Renal cortical epithelial cell (primary cell): Measurements from ENCODE around the genes FADD, KRTAP5-7 and KRTAP5-10.

DNA sequence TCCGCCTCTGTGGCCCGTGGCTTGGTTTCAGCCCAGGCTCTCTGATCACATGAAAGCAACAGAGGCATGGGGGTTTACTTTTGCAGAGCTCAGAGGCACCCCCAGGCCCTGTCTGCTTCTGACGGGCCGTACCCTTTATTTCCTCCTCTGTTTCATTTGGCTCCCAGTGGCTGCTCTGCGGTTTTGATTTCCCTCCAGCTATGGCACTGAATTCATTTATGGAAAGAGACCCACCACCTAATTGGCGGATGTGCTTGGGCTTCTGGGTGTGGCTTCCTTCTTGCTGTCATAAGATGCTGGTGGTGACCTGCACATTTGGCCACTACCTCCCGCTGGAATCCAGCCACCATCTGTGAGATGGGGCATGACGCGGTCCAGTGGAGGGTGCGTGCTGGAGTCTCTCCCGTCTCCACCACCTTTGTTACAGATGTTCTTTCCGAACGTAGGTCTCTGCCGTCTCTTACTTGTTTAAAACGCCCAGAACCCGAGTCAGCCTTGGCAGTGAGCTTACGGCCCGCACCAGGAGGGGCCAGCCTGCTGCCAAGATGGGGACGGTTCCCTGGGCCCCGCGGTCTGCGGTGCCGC lies 47.7 kb upstream of the FADD start:
- RRBS = no CpG with 5 or more reads among the region's 23 CpGs

GRCh38 chr11:70202979-70203403 lies at the start of gene FADD:
Gene FADD, plus strand, starts transcription at chr11:70203296.
- RRBS = under 1% methylated on average over 5 of the region's 48 CpGs

- RRBS = no CpG with 5 or more reads among the region's 31 CpGs
Measured at GRCh38 chr11:70419348-70420473, 21.4 kb downstream of the CTTN start.

- RRBS = no CpG with 5 or more reads among the region's 7 CpGs
Measured at GRCh38 chr11:71432701-71433459, 15.3 kb downstream of the DHCR7 start.

DNA sequence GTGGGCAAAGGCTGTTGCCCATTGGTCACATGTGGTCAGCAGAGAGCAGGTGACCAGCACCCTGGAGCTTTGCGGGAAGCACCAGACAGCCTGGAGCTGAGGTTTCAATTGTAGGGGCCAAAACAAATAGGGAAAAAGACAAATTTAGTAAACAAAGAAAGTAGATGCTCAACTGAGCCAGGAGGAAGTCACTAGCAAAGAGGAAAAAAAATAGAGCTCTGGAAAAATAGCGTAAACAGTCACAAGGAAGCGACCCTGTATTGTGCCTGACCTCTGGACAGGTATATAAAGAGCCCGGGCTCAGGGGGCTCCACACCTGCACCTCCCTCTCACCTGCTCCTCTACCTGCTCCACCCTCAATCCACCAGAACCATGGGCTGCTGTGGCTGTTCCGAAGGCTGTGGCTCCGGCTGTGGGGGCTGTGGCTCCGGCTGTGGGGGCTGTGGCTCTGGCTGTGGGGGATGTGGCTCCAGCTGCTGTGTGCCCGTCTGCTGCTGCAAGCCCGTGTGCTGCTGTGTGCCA lies at the start of gene KRTAP5-7:
Gene KRTAP5-7 (plus strand): TSS at position 339 of the 522 bp plus-strand sequence.
- RRBS = no CpG with 5 or more reads among the region's 9 CpGs

DNA sequence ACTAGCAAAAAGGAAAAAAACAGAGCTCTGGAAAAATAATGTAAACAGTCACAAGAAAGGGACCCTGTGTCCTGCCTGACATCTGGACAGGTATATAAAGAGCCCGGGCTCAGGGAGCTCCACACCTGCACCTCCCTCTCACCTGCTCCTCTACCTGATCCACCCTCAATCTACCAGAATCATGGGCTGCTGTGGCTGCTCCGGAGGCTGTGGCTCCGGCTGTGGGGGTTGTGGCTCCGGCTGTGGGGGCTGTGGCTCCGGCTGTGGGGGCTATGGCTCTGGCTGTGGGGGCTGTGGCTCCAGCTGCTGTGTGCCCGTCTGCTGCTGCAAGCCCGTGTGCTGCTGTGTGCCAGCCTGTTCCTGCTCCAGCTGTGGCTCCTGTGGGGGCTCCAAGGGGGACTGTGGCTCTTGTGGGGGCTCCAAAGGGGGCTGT lies at the start of gene KRTAP5-10:
Gene KRTAP5-10 (plus strand): TSS at position 157 of the 433 bp plus-strand sequence.
- RRBS = no CpG with 5 or more reads among the region's 7 CpGs

- RRBS = no CpG with 5 or more reads among the region's 9 CpGs
Measured at GRCh38 chr11:71626330-71626697, 43.6 kb upstream of the KRTAP5-11 start.

DNA sequence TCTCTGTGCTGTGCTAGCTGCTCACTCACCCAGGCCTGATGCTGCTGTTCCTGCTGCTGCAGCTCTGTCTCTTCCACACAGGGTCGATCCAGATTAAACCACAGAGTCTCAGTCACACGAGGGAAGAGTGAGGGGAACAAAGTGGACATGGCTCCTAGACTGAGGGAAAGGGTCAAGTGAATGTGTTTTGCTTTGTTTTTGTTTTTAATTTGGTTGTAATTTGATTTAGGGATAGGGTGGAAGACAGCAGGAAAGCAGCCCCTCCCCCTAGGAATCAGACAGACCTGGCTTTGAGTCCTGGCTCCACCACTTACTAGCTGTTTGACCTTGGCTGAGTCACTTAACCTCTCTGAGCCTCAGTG lies 1.4 kb downstream of the ANAPC15 start:
- RRBS = no CpG with 5 or more reads among the region's 2 CpGs

DNA sequence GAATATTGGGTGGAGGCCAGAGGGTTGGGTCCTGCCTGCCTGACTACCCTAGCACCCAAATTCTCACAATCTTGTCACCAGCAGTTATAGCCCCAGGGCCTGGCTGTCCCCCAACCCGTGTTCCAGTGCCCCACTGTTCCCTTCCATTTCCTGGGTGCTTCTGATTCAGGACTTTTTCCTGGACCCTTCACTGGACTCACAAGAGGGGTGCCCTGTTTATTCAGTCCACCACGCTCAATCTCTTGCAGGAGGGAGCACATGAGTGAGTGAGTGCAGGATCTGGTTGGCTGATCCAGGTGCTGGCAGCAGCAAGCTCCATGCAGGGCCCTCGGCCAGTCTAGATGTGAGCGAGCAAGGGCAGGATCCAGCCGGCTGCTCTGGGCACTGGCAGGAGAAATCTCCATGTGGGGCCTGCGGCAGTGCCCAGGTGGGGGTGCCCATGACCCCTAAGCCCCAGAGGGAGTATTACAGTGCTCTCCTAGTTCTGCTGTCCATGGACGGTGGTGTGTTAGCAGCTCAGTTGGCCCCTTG lies 11.5 kb upstream of the ANAPC15 start:
- RRBS = no CpG with 5 or more reads among the region's 7 CpGs

GRCh38 chr11:72221437-72221825 lies 3.1 kb upstream of the INPPL1 start:
- RRBS = no CpG with 5 or more reads among the region's 6 CpGs

DNA sequence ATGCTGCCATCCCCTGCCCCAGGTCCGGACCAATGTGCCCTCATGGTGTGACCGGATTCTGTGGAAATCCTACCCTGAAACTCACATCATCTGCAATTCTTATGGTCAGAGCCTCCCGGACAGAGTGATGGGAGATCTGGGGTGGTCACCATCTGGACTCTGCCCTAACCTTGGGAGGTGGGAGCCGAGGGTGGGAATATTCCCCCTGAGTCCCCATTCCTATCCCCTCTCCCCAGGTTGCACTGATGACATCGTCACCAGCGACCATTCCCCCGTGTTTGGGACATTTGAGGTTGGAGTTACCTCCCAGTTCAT lies 8.8 kb downstream of the INPPL1 start:
- RRBS = 100% methylated on average over 1 of the region's 7 CpGs

DNA sequence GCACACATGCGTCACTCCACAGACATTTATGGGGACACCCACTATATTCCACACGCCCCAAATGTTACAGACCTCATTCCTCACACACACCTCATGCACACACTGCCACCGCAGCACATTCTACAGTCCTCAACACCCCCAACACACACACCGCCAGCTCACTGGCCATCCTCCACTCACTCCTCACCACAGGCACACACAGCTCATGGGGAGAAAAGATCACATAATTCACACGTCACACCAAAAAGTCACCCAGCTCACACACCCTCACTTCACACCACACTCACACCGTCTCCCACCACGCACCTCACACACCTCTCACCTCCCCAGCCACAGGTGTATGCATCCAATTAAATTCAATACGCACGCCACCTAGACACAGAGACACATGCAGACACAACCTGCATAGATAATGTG lies 34.3 kb downstream of the PDE2A start:
- RRBS = no CpG with 5 or more reads among the region's 9 CpGs

DNA sequence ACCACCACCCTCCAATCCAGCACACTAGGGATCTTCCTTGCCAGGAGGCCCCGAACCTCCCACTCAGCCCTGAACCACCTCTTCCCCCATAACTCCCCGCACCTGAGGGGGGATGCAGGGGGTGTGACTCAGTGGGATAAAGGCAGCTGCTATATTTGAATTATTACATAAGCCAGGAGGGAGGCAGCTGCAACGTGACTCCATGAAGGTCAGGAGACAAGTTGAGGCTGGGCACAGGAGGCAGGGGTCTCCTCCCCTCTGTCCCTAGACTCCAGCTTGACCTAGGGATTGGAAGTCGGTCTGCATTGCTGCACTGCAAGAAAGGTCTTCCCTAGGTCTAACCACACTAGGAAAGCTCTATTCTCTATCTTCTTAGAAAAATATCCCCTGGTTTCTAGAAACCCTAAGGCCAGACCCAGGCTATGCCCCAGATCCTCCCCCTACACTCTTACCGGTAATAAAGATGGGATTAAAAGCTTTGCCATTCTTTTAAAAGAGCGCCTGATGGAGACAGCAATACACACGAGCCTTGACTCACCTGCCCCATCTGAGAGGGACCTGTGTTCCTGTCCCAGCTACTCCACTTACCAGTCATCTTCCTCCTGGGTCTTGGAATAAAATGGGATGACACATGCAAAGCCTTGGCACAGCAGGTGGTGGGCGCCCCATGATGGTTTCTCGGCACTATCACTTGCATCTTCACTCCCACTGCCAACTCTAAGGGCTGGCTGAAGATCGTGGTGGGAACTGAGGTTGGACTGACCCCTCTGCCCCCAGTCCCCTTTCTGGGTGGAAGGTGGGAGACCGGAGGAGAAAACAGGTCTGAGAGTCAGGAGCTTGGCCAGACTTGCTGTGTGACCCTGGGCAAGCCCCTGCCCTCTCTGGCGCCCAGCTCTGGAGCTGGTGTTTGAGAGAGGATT lies 6.0 kb upstream of the PDE2A start:
- RRBS = no CpG with 5 or more reads among the region's 12 CpGs

- RRBS = no CpG with 5 or more reads among the region's 19 CpGs
Measured at GRCh38 chr11:72681000-72681932, 7.0 kb upstream of the PDE2A start.

DNA sequence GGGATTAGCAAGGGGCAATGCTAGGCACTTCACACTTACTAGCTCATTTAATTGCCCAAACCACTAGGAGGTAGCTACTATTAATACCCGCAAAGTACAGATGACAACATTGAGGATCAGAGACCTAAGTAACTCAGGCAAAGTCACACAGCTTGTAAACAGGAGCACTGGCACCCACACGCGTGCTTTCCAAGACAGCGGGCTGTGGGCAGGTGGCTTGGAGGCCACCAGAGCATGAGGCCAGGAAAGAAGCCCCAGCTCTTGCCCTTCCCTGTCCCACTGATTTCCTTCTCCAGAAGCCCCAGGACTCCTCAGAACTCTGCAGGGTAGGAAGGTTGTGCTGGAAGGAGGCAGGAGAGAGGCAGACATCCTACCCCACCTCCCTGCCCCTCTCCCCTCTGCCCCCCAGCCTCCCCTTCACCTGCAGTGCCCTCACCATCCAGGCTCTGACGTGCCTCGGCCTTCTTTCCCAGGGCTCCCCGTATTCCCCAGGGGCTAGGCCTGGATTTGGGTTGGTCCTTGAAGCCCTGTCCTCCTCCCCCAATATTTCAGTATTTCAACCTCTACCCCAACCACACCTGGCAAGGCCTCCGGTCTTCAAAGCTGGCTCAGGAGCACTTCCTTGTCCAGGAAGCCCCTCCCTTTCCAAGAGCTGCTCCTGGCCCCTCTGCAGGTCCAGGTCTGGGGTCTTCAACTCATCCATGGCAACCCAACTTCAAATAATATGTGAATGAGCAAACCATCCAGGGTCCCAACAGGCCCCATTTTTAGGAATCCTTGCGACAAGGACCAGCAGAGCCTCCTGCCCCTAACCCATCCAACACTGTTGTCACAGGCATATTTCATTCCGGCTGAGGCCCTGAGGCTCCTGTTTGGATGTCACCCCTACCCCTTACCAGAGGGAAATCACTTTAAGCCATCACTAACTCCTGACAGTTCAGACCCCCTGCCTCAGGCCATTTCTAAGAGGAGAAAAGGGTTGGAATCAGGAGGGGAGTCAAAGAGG lies 8.6 kb upstream of the PDE2A start:
- RRBS = no CpG with 5 or more reads among the region's 10 CpGs

GRCh38 chr11:72688430-72689177 lies 14.4 kb upstream of the PDE2A start:
- RRBS = no CpG with 5 or more reads among the region's 12 CpGs

DNA sequence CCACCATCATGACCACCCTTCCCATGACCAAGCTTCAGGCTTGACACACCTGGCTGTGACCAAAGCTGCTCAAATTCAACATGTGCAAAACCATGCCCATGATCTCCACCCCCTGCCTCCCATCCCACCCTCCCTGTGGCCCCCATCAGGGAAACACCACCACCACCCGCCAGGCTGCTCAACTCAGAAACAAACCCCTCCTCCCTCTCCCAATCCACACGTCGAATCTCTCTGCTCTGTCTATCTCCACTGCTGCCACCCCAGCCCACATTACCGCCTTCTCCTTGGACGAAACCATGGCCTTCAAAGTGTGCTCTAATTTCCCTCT lies 19.7 kb upstream of the PDE2A start:
- RRBS = no CpG with 5 or more reads among the region's 5 CpGs

- RRBS = no CpG with 5 or more reads among the region's 14 CpGs
Measured at GRCh38 chr11:72721519-72722004, 30.6 kb downstream of the ARAP1 start.

DNA sequence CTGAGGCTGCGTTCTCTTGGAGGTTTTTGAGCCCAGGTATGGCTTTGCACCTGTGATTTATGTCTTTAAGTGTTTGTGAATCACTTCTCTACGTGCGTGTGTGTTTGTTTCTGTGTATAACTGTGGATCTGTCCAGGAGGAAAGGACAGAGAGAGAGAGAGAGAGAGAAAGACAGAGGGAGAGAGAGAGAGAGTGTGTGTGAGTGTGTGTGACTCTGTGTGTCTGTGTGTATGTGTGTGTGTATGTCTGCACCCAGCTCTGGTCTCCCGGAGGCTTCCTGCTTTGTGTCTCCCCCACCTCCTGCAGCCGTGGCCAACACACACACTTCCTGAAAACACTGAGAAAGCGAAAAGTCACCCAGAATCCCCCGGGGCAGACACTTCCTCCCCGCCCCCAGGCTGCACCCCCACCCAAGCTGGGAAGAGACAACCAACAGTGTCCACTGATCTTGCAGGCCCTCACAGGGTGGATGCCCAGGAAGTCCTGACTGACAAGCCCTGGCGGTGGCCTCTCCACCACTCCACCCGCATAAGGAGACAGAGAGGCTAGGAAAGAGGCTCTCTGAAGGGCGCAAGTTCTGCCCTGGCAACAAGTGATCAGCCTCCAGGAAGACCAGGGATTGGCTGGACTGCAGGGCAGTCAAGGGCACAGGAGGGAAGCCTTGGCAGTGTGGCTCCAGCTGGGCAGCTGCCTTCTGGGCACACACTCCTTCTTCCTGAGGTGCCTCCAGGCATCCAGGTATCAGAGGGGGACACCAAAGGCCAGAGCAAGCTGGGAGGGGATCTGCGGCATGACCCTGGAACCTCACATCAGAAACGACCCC lies 30.0 kb downstream of the ARAP1 start:
- RRBS = 2% methylated on average over 3 of the region's 13 CpGs

- RRBS = no CpG with 5 or more reads among the region's 9 CpGs
Measured at GRCh38 chr11:72753550-72754313, 1.5 kb upstream of the ARAP1 start.